Measurements from ENCODE around the gene UGP2.

- PRO-cap = bidirectional peak, plus-strand start at chr2:63841556, minus-strand start at chr2:63841592; bidirectional peak, plus-strand start at chr2:63841917, minus-strand start at chr2:63841675
Measured at GRCh38 chr2:63841475-63842030, at the start of gene UGP2. TSS of gene UGP2 (plus strand) at chr2:63841896.

DNA sequence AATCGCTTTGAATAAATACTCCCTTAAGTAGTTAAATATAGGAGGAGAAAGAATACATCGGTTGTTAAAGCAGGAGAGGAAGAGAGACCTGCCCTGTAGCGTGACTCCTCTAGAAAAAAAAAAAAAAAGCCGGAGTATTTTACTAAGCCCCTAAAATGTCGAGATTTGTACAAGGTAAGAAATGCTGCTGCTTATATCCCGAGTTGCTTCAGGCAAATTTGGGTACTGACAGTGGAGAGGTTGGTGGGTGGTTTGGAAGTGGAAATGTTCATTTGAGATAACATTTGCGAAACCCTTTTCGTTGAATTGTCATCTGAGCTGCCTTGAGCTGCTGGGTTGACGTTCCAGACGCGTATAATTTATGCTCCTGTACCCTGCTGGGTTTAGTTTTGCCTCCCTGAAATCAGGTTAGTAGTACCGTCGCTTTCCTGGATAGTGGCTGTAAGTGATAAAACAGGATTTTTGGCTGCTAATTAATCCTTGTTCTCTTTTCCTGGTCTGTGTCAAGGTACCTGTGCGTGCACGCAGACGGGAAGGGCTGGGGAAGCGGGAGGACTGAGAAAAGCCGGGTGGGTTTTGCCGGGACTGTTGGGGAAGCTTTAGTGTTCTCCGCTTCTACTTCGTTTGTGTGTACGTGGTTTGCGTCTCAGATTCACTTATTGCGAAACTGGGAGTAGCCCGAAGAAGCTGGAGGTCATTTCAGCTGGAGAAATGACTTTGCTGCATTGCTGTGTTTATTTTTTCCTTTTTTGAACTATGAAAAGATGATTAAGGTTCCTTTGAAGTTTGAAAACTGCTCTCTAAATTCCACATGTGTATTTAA is 546 bp downstream of the UGP2 start:
- PRO-cap = no peak

GRCh38 chr2:63884819-63885150 is 43.1 kb downstream of the UGP2 start:
- PRO-cap = no peak

DNA sequence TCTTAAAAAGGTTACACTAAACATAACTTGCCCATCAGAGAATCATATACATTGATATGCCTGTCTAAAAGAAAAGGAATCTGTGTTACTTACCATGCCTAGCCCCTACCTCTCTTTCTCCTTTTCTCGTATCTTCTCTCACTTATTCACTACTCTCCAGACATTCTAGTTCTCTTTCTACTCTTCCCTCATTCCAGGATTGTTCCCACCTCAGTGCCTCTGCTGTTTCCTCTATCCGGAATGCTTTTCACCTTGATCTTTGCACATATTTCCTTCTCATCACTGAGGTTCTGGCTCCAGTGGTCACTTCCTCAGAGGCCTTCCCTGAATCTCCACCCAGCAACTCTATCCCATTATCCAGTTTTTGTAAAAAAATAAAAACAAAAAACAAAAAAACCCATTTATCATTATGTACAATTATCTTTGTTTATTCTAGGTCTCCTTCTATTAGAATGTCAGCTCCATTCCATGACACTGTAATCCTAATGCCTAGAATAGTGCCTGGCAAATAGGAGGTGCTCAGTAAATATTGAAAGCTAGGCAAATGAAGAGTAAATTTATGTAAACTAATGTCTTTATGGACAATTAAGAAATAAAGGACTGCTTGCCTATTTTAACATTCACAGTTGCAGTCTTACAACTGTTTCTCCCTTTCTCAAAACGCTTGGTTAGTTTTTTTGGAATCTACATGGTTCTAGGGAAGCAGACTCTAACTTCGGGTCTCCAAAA is 84.8 kb downstream of the VPS54 start:
- PRO-cap = no peak

DNA sequence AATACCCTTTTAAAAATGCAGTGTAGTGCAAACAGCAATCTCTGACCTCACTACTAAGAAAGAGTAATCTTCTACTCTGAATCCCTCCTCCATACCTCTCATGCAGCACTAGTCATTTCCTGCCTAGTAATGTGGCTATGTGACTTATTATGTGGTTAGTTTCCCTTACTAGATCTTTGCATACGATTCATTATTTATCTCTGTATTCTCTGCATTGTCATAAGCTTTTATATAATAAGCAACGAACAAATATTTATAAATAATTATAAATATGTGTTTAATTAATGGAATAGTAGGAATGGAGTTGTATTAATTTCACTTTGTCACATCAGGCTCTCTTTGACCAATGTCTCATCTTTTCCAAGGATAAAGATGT is 17.2 kb upstream of the VPS54 start:
- PRO-cap = no peak

DNA sequence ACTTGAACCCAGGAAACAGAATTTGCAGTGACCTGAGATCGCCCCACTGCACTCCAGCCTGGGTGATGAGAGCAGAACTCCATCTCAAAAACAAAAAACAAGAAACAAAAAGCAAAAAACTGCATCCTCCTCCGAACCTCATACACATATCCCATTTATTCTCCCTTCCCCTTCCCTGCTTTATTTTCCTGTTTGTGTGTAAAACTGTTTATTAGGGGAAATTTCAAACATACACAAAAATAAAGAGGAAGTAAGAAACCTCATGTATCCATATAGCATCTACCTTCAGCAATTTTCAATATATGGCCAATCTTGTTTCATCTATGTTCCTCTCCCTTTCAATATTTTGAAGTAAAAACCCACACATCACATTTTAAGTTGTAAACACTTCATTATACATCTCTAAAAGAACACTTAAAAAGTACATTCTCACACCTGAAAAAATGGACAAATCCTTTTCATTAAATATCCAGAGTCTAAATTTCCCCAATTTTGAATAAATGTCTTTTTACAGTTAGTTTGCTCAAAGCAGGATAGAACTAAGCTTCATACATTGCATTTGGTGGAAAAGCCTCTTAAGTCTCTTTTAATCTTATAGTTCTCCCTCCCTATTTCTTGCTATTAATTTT is 5.5 kb downstream of the PELI1 start:
- PRO-cap = no peak

- PRO-cap = no peak
Measured at GRCh38 chr2:64222236-64222837, 78.1 kb upstream of the PELI1 start.

- PRO-cap = no peak
Measured at GRCh38 chr2:64277045-64277776, 133.0 kb upstream of the PELI1 start.

GRCh38 chr2:64406247-64406632 is 47.7 kb upstream of the LGALSL start:
- PRO-cap = no peak

DNA sequence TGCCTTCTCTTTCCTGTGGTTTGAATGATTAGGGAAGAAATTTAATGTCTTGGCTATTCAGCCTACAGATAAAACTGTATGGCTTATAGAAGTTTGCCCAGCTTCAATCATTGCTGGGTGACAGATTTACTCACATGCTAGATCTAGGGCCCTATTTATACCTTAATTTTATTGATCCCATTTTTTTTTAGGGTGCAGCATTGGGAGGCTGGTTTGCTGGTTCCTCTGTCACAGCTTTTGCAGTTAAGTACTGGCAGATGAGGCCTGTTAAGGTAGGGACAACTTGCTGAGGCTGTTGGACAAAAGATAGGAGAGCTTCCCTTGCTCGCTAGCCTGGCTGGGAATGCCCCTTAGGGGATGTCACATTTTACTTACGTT is 8.1 kb downstream of the LGALSL start:
- PRO-cap = no peak

GRCh38 chr2:64630486-64630877 is 23.2 kb downstream of the SERTAD2 start:
- PRO-cap = no peak

- PRO-cap = no peak
Measured at GRCh38 chr2:64708653-64709684, 55.3 kb upstream of the SERTAD2 start.

GRCh38 chr2:64766586-64767564 is 113.2 kb upstream of the SERTAD2 start:
- PRO-cap = no peak

DNA sequence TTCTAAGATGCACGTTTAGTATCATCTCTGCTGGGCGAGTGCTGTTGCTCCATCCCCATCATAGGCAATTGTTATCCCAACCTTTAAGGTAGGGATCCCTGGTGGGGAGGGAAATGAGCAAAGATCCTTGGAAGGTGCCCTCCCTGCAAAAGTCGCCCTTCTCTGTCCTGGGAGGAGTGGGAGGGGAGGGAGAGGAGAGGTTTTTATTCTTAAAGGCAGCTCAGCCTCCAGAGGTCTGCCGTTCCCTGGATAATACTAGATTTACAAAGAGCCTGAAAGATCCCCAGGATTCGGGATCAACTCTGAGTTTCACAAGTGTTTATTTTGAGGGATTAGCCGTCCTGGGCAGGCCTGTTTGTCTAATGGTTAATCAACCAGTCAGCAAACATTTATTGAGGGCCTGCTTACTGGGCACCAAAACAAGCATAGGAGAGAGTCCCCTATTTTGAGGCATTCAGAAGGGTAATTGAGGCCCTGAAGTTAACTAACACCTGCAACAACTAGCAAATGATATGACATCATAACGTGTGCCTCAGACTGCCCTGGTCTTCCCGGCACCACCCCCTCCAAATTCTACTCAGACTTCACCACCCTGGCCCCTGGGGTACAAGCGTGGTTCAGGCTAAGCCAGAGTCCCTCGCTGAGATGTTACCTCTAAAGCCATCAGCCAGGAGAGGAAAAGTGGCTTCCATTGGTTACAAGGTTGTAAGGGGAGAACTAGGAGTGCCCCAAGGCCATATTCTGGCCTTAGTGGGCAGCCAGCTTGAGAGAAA is 152.6 kb upstream of the SLC1A4 start:
- PRO-cap = no peak

DNA sequence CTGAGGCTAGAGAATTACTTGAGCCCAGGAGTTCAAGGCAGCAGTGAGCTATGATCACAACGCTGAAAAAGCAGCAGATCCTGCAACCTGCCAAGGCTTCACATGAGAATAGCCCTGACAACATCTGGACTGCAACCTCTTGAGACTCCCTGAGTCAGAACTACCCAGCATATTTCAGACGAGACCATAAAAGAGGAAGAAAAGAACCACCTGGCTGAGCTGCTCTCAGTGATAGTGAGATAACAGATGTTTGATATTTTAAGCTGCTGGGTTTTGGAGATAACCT is 74.1 kb upstream of the SLC1A4 start:
- PRO-cap = no peak

DNA sequence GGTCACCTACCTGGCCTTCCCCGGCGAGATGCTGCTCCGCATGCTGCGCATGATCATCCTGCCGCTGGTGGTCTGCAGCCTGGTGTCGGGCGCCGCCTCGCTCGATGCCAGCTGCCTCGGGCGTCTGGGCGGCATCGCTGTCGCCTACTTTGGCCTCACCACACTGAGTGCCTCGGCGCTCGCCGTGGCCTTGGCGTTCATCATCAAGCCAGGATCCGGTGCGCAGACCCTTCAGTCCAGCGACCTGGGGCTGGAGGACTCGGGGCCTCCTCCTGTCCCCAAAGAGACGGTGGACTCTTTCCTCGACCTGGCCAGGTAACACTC is 619 bp downstream of the SLC1A4 start:
- PRO-cap = no peak

DNA sequence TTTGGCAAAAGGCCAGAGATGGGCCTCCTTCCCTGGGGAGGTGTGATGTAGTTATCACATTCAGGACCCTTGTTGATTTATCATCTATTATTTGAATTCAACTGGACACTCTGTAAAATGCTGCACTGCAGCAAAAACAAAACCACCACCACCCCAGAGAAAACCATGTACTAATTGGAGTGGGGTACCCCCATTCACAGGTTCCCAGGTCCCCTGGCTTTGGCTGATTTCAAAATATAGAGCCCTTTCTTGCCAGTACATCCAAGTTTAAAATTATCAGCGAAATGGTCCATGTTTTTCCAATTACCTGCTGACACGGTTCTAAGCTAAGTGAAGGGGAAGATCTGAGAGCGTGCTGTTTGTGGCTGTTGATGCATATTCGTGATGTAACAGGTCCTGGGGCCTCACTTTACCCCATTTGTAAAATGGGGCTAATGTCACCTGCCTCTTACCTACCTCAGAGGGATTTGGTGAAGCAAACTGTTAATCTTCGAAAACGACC is 32.9 kb downstream of the SLC1A4 start:
- PRO-cap = no peak

DNA sequence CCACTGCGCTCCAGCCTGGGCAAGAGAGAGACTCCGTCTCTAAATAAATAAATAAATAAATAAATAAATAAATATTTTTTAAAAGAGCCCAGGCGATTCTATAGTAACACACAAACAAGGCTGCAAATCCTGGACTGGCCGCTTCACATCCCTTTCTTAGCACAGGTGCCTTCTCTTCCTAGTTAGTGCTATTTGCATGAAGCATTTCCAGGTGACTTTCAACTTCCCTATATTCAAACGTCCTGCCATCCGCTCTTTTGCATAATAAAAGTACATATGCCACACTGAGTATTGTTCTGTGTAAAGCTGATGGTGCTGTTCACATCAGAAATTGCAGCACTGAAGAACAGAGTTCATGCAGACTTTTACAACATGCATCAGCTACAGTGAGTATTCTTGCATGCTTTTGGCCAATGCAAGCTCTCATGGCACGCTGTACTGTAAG is 25.8 kb upstream of the CEP68 start:
- PRO-cap = no peak

GRCh38 chr2:65032154-65032535 is 24.1 kb upstream of the CEP68 start:
- PRO-cap = no peak

DNA sequence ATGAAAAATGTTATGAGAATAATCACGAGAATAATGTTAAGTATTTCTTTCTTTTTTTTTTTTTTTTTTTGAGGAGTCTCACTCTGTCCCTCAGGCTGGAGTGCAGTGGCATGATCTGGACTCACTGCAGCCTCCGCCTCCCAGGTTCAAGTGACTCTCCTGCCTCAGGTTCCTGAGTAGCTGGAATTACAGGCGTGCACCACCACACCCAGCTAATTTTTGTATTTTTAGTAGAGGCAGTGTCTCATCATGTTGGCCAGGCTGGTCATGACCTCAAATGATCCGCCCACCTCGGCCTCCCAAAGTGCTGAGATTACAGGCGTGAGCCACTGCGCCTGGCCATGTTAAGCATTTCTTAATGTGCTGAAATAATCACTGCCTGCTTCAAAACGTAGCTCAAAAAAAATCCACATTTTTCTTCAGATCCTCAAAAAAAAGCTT is 4.5 kb downstream of the RAB1A start:
- PRO-cap = no peak

All from neural crest cell (in vitro differentiated cells).